Transverse colon (tissue), 4 donors: ENCODE results near the gene ZNF316.

DNA sequence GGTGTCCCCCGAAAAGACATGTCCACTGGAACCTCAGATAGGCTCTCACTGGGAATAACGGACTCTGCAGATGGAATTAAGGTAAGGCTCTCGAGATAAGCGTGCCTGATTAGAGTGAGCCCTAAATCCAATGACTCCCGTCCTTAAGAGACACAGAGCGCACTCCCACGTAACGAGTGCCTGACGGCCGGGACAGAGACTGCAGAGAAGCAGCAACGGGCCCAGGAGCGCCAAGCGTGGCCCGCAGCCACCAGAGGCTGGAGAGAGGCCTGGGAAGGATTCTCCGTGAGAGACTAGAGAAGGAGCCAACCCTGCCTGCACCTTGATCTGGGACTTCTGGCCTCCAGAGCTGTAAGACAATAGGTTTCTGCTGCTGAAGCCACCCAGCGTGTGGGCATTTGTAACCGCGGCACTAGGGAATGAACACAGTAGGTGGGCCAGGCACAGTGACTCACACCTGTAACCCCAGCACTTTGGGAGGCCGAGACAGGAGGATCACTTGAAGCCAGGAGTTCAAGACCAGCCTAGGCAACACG, 20.1 kb upstream of the TNRC18 start:
- PRO-cap, result no peak
- RAMPAGE, long total RNA, 4 experiments, result no peak in any of the 4 experiments

DNA sequence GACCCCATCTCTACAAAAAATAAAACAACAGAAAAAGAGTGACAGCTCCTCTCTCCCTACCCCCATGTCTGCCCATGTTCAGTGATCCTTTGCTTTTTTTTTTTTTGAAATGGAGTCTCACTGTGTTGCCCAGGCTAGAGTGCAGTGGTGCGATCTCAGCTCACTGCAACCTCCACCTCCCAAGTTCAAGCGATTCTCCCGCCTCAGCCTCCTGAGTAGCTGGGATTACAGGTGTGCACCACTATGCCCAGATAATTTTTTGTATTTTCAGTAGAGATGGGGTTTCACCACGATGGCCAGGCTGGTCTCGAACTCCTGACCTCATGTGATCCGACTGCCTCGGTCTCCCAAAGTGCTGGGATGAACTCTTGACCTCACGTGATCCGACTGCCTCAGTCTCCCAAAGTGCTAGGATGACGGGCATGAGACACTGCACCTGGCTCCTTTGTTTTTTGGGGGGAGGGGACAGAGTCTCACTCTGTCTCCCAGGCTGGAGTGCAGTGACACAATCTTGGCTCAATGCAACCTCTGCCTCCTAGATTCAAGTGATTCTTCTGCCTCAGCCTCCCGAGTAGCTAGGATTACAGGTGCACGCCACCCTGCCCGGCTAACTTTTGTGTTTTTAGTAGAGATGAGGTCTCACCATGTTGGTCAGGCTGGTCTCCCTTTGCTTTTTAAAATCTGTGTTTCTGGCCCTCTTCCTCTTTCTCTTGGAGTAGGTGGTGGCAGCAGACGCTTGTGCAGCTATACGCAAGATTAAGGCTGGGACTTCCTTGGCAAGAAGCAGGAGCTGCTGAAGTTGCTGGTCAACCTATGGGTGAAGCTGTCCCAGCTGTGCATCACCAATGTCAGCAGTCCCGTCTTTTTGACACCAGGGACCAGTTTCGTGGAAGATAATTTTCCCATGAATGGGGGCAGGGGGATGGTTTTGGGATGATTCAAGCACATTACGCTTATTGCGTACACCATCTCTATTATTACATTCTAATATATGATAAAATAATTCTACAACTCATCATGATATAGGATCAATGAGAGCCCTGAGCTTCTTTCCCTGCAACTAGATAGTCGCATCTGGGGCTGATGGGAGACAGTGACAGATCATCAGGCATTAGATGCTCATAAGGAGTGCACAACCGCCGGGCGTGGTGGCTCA, 6.4 kb downstream of the ACTB start:
- PRO-cap, result no peak
- RAMPAGE, long total RNA, 4 experiments, result start-site peak on the minus strand in 1 of 4 experiments, centred at position 491 of the sequence, 5 reads per replicate

DNA sequence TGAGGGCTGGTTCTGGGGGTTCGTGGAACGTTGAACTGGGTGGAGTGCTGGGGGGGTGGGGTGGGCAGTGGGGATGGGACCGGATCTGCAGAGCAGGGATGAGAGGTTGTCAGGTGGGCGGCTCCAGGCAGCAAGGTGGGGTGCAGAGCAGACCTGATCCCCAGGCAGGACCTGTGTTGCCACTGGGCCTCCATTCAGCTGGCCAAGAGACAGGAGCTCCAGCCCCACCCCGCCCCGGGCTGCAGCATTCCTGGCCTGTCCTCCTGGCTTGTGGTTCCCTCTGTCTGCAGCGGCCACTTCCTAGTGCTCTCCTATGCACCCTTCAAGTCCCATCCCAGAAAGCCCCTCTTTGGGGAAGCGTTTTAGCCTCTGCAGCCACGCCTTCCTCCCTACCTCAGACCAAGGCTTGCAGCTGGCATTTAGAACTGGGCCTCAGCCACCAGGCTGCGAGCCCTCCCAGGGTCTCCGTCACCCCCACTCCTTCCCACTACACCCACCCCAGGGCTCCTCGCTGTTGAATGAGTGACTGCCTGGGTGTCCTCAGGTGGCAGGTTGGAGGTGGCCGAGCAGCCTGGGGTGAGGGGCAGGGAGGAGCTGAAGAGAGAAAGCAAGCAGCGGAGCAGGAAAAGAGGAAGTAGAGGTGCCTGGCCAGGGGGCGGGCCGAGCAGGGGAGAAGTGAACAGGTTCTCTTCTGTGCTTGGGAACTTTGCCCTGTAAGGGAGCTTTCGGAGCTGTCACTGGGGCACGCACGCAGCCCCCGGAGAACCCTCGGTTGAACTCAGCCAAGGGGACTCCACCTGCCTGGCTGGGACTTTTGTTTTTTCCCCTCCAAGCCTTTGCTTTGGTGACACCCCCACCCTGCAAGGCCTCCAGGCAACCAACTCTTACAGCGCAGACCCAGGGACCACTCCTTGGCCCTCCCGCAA, 2.3 kb upstream of the ACTB start:
- PRO-cap, result bidirectional peak, plus-strand start at position 722 of the sequence, minus-strand start at position 596 of the sequence
- RAMPAGE, long total RNA, 4 experiments, result no peak in any of the 4 experiments

DNA sequence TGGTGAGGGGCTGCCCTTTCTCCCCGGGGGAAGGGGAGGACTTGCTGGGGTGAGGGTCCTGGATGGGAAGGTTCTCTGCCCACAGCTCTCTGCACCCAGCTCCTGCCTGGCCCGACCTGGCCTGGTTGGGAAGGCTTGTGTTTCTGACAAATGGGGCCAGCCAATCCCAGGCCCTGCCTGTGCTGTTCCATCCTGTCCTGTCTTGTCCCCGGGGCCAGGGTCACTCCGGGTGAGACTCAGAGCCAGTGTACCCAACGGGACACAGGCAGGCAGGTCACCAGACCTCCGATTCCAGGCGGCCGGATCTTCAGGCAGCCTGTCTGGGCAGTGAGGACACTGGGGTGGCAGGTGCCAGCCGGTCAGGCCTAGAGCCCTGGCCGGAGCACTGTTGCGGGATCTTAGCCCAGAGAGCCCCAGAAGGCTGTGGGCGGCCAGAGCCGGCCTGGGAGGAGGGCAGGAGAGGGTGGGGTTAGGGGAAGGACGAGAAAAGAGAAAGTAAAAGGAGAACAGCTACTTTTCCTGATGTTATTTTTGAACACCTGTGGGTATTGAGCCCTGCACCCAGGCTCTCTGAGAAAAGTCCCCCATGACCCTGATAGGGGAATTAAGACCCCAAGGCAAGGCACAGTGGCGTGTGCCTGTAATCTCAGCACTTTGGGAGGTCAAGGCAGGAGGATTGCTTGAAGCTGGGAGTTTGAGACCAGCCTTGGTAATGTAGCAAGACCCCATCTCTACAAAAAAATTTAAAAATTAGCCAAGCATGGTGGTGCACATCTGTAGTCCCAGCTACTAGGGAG, 27.6 kb upstream of the ACTB start:
- PRO-cap, result bidirectional peak, plus-strand start at position 331 of the sequence, minus-strand start at position 204 of the sequence; bidirectional peak, plus-strand start at position 534 of the sequence, minus-strand start at position 415 of the sequence
- RAMPAGE, long total RNA, 4 experiments, result start-site peak on the minus strand in 1 of 4 experiments, centred at position 395 of the sequence, 7 reads per replicate

GRCh38 chr7:5581115-5581638, 11.4 kb upstream of the FSCN1 start:
- PRO-cap, result no peak
- RAMPAGE, long total RNA, 4 experiments, result no peak in any of the 4 experiments

DNA sequence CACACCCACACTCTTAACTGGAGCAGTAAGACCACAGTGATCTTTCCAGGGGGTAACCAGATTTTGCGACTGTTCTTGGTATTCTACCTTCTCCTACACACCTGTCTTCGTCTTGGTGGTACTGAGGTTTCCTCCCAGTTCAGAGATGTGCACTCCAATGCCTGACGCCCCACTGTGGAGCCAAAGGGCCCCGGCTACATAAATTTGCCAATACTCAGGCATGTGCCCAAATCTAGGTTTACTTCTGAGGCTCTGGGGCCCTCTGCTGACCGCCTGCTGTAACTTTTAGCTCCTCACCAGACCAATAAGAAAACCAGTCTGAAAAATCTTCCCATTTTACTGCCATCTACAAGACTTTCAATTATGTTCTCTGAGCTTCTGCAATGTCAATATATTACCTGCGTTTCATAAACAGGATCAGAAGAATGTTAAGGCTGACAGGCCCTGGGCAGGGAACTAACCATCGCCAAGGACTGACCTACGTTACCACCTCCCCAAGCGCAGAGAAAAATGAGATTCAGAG, 85.4 kb downstream of the FSCN1 start:
- PRO-cap, result no peak
- RAMPAGE, long total RNA, 4 experiments, result no peak in any of the 4 experiments

- PRO-cap, result no peak
- RAMPAGE, long total RNA, 4 experiments, result no peak in any of the 4 experiments
Measured at GRCh38 chr7:5831034-5831833, 49.4 kb upstream of the OCM start.

DNA sequence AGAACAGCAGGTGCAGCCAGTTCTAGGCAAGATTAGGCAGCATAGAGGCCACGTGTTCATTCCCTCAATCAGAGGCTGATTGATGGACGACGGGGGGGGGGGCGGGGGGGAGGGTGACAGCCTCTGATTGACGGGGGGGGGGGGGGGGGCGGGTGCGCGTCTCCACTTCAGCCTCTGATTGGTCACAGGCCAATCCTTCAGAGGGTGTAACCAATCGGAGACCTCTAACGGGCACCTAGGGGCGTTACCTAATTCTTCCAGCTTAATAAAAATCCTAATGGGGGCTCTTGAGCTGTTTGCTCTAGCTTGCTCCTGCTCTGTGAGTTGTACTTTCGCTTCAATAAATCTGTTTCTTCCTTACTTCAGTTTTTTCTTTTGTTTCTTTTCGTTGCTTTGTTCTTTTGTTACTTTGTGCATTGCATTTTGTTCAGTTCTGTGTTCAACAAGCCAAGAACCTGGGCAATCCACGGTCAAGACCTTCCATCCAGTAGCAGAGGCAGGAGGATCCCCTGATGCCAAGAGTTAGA, 1.0 kb upstream of the CCZ1 start:
- PRO-cap, result no peak
- RAMPAGE, long total RNA, 4 experiments, result no peak in any of the 4 experiments

GRCh38 chr7:6103631-6104067, 1.1 kb upstream of the USP42 start:
- PRO-cap, result no peak
- RAMPAGE, long total RNA, 4 experiments, result no peak in any of the 4 experiments

DNA sequence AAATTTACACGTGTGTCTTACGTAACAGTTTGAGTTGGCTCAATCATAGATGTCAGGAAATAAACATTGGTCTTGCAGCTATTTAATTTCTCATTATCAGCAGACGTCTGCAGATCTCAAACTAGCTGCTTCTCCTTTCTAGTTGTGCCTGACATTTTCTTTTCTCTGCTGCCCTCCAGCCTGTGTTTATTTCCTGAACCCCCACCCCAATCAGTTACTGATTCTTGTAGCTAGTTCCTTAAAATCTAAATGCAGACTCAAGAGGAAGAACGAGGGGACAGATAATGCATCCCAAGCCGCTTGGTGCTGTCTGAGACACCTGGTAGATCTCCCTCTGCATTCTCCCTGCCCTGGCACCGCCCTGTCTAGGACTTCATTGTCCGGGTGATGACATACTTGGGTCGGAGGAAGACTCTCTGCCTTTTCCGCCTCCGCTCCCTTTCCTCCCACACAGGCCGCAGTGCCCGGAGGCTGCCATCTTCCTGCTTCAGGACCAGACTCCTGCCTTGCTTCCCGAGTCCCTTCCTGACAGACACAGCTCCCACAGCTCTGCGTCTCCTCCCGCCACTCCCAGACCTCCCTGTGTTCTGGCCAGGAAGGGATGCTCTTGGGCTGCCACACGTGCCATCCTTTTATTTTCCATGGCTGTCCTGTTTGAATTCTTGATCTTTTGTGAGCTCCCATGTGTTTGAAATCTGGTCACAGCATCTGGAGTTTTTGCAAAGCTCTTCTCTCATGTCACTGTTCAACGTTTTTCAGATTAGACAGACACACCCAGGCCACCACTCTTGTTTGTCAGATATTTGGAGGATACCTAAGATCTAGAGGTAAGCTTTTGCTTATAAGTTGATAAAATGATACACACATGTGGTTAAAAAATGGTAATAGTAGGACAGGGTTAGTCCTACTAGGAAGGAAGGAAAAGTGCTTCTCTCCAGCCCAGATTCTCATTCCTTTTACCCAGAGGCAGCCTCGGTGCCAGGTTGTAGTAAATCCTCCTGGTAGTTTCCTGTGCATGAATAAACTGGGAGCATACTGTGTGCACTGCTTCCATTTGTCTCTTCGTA, 35.0 kb downstream of the USP42 start:
- PRO-cap, result no peak
- RAMPAGE, long total RNA, 4 experiments, result no peak in any of the 4 experiments

- PRO-cap, result no peak
- RAMPAGE, long total RNA, 4 experiments, result no peak in any of the 4 experiments
Measured at GRCh38 chr7:6181709-6182134, 77.0 kb downstream of the USP42 start.

GRCh38 chr7:6338458-6339243, 10.1 kb downstream of the FAM220A start:
- PRO-cap, result no peak
- RAMPAGE, long total RNA, 4 experiments, result no peak in any of the 4 experiments

DNA sequence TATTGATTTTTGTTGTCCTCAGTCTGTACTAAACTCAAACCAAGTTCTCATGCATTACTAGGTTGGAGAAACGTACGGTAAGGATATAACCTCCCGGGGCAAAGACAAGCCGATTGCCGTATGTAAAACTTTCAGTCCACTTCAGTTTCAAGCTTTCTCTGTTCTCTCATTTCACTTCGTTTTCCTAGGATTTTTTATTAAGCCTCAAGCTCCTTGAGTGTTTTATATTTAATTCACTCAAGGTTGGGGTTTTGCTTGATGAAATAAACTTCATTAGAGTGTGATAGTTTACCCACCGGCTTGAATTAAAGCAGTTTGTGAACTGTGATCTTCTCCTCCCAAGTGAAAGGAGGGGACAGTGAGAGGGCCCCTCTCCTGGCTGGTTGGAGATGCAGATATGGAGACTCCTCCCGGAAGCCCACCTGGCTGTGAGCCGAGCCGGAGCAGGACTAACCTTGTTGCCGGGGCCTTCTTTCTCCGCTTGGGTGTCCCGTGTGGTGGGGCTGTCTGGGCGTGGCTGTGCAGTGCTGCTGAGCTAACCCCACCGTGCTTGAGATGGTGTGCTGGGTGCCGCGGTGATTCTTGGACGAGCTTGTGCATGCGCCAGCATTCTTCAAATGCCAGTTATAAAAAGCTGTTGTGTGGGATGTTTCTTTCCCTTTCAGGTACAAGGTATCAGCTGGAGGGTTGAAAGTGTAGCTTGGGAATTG, 24.4 kb downstream of the RAC1 start:
- PRO-cap, result no peak
- RAMPAGE, long total RNA, 4 experiments, result start-site peak on the plus strand in 1 of 4 experiments, centred at position 298 of the sequence, 10 reads per replicate

GRCh38 chr7:6403220-6403543, 28.9 kb downstream of the RAC1 start:
- PRO-cap, result no peak
- RAMPAGE, long total RNA, 4 experiments, result no peak in any of the 4 experiments

DNA sequence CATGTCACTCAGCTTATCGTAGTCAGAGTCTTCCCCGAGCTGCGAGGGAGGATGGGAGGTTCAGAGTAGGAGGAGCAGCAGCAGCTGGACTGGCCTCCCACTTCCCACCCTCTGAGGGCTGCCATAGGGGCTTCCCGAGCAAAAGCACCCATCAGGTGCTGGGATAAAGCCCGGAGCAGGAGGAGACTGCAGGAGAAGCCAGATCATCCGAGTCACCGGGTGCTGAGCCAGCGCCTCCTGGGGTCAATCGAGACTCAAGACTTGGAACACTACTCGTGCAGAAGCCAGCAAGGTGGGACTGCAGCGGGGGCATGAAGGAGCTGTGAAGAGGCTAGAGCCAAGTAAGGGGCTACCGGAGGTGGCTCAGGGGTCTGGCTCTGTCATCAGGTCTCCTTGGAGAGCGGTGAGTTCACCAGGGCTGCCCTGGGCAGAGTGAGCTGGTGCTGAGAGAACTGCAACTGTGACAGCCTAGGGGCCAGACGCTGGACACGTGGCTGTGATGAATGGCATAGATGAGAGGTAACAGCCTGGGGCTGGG, 22.0 kb upstream of the KDELR2 start:
- PRO-cap, result no peak
- RAMPAGE, long total RNA, 4 experiments, result start-site peak on the plus strand in 1 of 4 experiments, centred at position 256 of the sequence, 12 reads per replicate

GRCh38 chr7:6623813-6624293, 8.4 kb downstream of the ZNF853 start:
- PRO-cap, result no peak
- RAMPAGE, long total RNA, 4 experiments, result no peak in any of the 4 experiments

- PRO-cap, result bidirectional peak, plus-strand start at chr7:6637302, minus-strand start at chr7:6637260
- RAMPAGE, long total RNA, 4 experiments, result no peak in any of the 4 experiments
Measured at GRCh38 chr7:6636973-6637467, at the start of gene ZNF316. Gene ZNF316, plus strand, starts transcription at chr7:6637318.

GRCh38 chr7:6642122-6642550, 5.0 kb downstream of the ZNF316 start:
- PRO-cap, result no peak
- RAMPAGE, long total RNA, 4 experiments, result start-site peak on the plus strand in 1 of 4 experiments, at chr7:6642301-6642412 at its widest, 23 reads per replicate

DNA sequence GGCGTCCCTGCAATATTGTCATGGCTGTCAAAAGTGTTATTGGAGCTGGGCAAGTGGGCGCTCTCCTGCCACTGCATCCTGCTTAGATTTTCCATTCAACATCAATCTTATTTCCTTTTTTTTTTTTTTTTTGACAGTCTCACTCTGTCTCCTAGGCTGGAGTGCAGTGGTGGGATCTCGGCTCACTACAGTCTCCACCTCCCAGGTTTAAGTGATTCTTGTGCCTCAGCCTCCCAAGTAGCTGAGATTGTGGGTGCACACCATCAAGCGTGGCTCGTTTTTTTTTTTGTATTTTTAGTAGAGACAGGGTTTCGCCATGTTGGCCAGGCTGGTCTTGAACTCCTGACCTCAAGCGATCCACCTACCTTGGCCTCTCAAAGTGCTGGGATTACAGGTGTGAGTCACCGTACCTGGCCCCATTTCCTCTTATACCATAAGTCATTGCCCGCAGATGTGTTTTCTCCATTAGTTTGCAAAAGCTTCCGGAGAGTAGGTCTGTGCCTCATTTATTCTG, 119.9 kb upstream of the CCZ1B start:
- PRO-cap, result unidirectional peak, minus-strand start at position 285 of the sequence
- RAMPAGE, long total RNA, 4 experiments, result no peak in any of the 4 experiments

DNA sequence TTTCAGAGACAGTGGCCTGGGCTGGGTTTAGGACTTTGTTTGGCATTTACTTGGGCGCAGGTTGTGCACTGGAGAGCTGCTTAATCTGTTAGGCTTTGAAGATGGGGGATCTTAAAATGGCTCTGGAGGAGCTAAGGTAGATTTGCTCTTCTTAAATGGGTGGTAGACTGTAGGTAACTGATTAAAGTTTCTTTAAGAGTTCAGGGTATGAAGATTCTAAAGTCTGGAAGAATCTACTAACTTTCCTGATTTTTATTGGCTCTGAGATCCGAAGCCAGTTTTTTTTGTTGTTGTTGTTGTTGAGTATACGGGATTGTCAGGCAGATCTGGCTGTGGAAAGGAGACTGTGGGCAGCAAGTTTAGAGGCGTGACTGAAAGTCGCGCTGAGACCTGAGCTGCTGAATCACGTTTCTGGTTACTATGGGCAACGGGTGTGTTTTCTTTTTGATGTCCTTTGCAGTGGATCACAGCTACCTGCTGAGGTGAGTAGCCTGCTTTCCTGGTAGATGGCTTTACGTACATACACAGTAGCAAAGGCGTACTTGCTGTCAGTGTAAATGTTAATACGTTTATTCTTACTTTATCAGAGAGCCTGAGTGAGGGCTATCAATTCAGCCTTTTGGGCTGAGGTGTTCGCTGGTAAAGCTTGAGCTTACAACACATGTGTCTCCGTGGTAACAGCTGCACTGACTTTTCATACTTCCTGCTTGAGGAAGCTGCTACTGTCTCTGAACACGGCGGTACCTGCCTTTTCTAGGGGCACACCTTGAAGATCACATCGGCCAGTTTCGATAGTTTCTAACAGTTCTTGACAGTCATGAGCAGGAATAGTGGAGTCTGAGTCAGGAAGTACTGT, 165.0 kb upstream of the CCZ1B start:
- PRO-cap, result bidirectional peak, plus-strand start at position 714 of the sequence, minus-strand start at position 400 of the sequence
- RAMPAGE, long total RNA, 4 experiments, result start-site peak on the plus strand in 1 of 4 experiments, centred at position 289 of the sequence, 16 reads per replicate